Cardiac muscle cell (in vitro differentiated cells and primary cell): Measurements from ENCODE around the gene KITLG.

- RAMPAGE, long total RNA: no peak
- RRBS: no CpG with 5 or more reads among the region's 1 CpG
Measured at GRCh38 chr12:83150531-83150932, 463.8 kb downstream of the TMTC2 start.

DNA sequence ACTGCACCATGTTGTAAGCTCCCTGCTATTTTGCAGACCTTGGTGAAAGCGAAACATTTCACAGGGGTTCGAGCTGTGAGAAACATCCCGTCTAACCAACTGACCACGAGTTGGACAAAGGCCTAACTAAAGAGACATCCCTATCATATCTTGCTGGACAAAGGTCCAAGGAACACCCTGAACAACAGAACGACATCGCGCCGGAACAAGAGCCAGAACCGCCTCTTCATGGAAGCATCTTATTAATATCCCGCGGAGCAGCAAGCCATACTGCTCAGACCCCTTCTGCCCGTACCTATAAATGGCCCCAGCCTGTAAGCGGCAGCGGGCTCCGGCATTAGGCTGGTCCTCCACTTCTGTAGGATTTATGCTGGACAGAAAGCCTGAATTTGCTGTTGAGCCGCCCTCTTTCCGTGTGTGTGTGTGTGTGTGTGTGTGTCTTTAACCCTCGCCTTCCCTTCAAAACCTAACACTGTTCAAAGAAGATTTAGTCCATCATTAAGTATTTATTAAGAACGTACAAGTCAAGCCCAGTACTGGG, 2.0 kb downstream of the SLC6A15 start:
- RAMPAGE, long total RNA: no peak
- RRBS: no CpG with 5 or more reads among the region's 19 CpGs

- RAMPAGE, long total RNA: no peak
- RRBS: no CpG with 5 or more reads among the region's 43 CpGs
Measured at GRCh38 chr12:84911603-84912494, 750 bp downstream of the SLC6A15 start.

DNA sequence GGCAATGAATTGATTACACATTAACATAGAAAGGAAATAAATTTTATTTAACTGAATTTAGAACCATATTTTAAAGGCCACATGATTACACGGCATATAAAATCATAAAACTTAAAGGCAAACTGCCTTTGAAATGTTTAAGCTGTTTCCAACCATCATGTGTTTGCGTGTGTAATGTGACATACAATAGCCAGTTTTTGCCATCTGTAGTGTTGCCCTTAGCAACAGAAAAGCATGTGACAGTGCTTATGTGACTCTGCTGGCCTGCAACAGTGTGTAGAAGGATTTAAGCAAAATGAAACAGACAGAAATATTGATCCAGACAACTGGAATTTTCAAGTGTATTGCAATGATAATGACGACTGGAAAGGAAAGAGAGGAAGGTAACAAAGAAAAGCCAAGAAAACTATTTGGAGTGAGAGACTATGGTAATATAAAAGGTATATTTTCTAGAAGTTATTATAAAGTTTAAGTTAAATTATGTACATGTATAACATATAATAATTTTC, 49.5 kb downstream of the TSPAN19 start:
- RAMPAGE, long total RNA: no peak
- RRBS: no CpG with 5 or more reads among the region's 3 CpGs

- RAMPAGE, long total RNA: no peak
- RRBS: no CpG with 5 or more reads among the region's 2 CpGs
Measured at GRCh38 chr12:85055501-85055980, 19.4 kb downstream of the LRRIQ1 start.

DNA sequence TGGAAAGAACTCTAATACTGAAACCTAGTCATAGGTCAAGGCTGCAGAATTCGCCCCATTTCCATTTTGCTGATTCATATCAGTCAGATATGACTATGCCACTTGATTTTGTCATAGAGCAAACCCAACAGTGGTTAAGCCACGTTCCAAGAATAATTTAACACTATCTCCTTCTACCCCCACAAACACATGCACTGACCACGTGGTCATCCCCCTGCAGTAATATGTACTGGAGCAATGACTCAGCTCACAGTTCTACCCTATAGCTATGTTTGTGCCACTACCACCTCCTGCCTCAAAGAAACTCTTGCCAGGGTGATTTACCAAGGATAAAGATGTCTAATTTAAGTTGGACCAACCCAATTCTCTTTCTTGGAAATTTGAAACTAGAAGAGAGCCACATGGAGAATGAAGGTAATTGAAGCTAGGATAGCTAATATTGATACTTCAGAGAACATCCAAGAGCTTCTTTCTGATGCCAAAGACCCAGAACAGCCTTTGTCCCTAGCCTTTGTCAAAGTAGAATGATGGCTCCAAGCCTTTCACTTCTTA, 157.7 kb downstream of the TMTC3 start:
- RAMPAGE, long total RNA: no peak
- RRBS: no CpG with 5 or more reads among the region's 3 CpGs

- RAMPAGE, long total RNA: start-site peak on the plus strand at chr12:88580536-88580566, 9 and 12 reads in 2 replicates
- RRBS: 3% methylated on average over 29 of the region's 81 CpGs
Measured at GRCh38 chr12:88579929-88581116, at the start of gene KITLG. Gene KITLG, minus strand, starts transcription at chr12:88580471.

DNA sequence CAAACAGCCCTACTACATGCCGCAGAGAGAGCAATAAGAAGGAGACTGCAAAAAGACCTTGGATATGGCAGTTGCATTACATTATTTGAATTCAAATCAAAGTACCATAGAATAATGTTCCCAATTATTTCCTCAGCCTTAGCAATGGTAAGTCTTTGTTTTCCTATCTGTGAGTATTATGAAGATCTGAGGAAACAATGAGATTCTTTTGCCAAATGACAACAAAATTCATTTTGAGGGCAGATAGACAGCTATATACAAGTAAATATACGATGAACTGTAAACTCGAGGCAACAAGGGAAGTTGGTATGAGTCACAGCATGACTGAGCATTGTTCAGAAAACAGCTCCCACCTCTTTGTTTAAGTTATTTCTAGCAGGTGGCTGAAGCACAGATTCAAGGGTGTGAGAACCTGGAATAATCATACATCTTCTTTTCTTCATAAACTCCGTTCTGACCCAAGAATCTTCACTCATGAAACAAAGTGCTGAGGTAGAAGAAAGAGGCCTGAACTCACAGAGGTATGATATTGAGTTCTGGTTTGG, 364.0 kb upstream of the KITLG start:
- RAMPAGE, long total RNA: no peak
- RRBS: no CpG with 5 or more reads among the region's 4 CpGs

DNA sequence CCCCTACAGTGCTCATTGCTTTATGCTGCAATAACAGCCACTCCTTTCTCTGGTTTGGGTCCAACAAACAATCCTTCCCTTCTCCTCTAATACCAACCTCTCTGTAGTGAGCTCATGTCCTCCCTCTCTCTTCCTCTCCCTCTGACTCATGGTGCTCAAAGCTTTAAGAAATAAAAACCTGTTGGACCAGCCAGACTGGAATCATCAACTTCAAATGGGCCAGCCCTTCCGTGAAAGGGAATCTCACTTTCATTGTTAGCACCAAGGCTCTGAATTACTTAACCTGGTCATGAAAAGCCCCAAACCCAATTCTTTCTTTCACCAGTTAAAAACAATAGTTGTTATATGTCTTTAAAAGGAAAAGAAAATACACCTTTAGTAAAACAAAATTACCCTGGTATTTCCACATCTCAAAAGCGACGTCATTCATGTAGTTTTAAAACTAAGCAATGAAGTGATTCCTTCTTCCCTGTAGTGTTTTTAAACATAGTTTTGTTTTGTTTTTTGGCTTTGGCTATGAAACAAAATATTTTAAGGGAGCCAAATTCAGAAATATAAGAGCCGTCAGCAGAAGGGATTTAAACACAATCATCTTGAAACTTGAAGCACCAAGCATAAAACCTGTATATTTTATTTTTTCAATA, 126.3 kb downstream of the DUSP6 start:
- RAMPAGE, long total RNA: no peak
- RRBS: no CpG with 5 or more reads among the region's 4 CpGs

- RAMPAGE, long total RNA: no peak
- RRBS: no CpG with 5 or more reads among the region's 10 CpGs
Measured at GRCh38 chr12:89328189-89329084, 23.9 kb downstream of the DUSP6 start.

- RAMPAGE, long total RNA: no peak
- RRBS: 4% methylated on average over 2 of the region's 14 CpGs
Measured at GRCh38 chr12:89352575-89352832, 203 bp upstream of the DUSP6 start.

DNA sequence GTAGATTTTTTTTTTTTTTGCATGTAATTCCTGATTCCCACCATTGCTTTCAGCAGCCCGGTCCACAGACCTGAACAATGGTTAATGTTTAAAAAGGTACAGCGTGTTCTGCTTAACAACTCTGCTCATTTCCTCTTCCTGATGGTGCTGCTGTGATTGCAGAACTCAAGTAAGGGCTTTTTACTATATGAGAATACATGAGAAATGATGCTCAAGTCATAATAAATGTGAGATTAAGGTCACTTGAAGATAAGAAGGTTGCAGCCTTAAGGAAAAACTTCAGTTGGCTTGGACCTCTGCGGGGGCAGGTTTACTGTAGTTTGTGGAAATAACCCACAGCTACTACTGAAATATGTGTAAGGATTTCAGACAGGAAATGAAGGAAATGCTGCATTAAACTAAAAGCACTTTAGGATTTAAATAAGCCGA, 37.9 kb upstream of the DUSP6 start:
- RAMPAGE, long total RNA: no peak
- RRBS: no CpG with 5 or more reads among the region's 4 CpGs

DNA sequence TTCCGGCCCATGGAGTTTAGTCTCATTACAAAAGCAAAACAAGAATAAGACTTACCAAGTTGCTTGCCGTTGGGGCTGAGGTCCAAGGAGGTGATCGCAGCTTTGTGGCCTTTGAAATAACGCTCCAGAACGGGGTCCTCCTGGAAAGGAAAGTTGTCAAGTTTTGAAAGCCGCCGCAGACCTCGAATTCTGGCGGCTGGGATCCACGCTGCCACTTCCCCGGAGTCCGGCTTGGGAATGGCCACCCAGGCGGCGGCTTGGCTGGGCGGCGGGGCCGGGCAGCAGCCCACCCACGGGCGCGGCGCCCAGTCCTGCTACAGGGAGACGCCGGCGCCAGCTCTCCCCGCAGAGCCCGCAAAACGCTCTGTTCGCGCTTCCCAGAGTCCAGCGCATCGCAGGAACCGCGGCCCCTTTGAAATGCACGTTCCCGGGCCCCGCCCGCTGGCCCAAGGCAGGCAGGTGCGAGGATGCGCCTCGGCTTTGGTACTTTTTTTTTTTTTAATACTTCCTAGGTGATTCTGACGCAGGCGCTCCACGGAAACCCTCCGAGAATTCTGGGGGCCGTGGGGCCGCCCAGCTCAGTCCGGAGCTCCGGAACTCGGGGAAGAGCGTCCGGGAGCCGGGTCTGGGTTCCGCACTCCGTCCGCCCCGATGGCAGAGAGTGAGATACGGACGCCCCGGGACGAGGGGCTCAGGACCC, 619 bp upstream of the GALNT4 start:
- RAMPAGE, long total RNA: start-site peak on the minus strand centred at position 365 of the sequence, 60 bp wide, 17 and 28 reads in 2 replicates
- RRBS: 2% methylated on average over 28 of the region's 60 CpGs

- RAMPAGE, long total RNA: no peak
- RRBS: no CpG with 5 or more reads among the region's 4 CpGs
Measured at GRCh38 chr12:89614852-89615632, 89.2 kb upstream of the POC1B start.

DNA sequence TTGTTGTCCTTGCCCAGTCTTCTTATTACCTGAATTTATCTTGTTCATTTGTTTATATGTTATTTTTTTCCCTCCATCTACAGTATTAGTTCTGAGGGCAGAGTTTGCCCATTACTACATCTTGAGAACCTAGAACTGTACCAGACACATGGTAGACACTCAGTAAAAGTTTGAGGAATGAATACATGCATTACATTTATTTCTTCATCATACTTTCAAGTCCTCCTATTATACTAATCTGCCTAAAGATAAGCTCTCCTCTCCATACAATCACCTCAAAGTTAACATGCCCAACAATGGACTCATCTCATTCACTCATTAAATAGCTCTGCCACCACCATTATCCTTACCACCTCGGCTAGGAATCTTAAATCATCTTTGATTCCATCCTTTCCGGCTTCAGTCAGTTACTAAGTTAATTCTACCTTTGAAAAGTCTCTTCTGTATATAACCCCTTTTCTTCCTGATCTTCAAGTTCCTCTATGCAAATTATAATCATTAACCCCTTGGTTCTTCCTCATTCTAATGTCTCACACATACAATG, 51.8 kb downstream of the ATP2B1 start:
- RAMPAGE, long total RNA: no peak
- RRBS: no CpG with 5 or more reads among the region's 2 CpGs

GRCh38 chr12:89706892-89707404, 1.7 kb downstream of the ATP2B1 start:
- RAMPAGE, long total RNA: no peak
- RRBS: no CpG with 5 or more reads among the region's 6 CpGs

GRCh38 chr12:89863265-89864022, 154.8 kb upstream of the ATP2B1 start:
- RAMPAGE, long total RNA: no peak
- RRBS: no CpG with 5 or more reads among the region's 9 CpGs

DNA sequence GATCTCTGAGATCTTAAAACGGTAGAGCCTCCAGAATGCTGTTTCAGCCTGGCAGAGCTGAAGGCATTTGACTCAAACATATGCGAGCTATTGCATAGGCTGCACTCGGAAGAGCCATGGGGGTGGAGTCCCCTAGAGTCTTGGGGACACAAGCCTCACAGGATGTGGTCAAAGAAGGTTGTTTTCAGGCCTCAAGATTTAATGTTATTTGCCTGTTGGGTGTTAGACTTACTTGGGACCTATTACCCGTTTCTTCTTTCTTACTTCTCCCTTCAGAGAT, 172.1 kb upstream of the ATP2B1 start:
- RAMPAGE, long total RNA: no peak
- RRBS: no CpG with 5 or more reads among the region's 4 CpGs

DNA sequence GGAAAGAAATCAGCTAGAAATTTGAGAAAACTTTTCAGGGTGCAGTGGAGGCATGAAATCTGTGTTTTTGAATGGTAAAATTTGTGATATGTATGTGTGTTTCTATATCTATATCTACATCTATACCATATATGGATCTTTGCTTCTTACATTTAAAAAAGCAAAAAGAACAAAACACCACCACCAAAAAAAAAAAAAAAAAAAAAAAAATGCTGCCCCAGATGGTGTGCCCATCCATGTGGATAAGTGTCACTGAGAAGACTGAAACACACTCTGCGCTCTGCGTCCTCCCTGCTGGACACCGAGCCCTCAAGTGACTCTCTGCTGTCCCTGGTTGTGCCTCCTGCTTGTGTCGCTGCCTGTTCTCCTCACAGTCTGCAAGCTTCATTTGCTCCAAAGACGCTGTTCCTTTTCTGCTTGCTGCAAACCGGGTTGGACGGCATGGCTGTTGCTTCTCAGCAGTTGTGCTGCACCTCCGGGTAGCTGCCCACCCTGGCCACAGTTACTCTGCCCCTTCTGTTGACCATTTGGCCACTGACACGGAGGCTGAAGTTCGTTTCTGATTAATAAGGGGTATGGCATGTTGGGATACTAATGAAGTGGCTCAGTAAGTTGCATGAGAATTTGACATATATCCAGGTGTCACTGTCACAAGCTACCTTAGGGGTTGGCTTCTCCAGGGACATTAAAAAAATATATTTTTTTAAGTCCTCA, 276.2 kb upstream of the ATP2B1 start:
- RAMPAGE, long total RNA: no peak
- RRBS: 82% methylated on average over 3 of the region's 10 CpGs

GRCh38 chr12:90108458-90108686, 399.7 kb upstream of the ATP2B1 start:
- RAMPAGE, long total RNA: no peak
- RRBS: no CpG with 5 or more reads among the region's 1 CpG